Peripheral blood mononuclear cell (primary cell): ENCODE measurements around a stretch of chr17.

- PRO-cap, 8 experiments, result no peak in any of the 8 experiments
Observed at GRCh38 chr17:199415-199646, 17.9 kb upstream of the DOC2B start.

- PRO-cap, 8 experiments, result no peak in any of the 8 experiments
Observed at GRCh38 chr17:247704-248365, 66.4 kb upstream of the DOC2B start.

GRCh38 chr17:259655-260097 lies 78.2 kb upstream of the DOC2B start:
- PRO-cap, 8 experiments, result no peak in any of the 8 experiments

GRCh38 chr17:350554-351721 lies 1.7 kb downstream of the RPH3AL start:
- PRO-cap, 8 experiments, result no peak in any of the 8 experiments

- PRO-cap, 8 experiments, result no peak in any of the 8 experiments
Observed at GRCh38 chr17:545115-545801, 135.1 kb downstream of the C17orf97 start.

DNA sequence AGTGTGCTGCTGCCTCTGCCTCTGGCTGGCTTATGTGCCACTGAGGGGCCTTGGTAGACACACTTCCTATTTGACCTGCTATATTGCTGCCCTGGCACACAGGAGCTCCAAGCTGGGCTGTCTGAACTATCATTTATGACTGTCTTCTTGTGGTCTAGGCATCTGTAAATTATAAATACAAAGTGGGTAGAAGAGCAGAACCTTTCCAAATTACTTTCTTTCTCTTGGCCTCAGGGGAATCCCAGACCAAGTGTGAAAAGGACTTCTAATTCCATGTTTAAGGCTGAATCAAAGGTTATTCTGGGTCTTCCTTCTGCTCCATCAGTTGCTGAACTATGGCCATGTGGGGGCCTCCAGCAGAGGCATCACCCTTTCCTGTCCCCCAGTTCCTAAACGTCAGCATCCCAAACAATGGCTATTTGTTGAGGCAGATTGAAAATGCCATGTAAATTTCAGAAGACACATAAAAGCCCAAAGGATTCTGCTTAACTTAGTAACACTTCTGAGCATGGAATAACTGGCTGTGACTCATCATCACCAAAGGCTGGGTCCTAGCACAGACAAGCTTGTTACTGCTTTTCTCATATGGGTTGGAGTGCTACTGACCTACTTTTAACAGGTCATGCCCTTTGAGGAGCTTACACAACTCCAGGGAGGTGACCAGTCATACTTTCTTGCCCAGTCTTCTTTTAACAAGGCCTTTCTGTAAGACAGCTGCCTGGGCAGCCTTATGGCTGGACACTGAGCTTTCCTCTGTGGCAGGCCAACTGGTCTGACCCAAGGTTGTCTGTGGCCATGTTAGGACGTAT lies 149.6 kb downstream of the C17orf97 start:
- PRO-cap, 8 experiments, result peak in 2 of 8 experiments; most common plus-strand start position 708 of the sequence (in 2)

GRCh38 chr17:560350-560653 lies 150.2 kb downstream of the C17orf97 start:
- PRO-cap, 8 experiments, result no peak in any of the 8 experiments

GRCh38 chr17:596122-596758 lies 118.4 kb downstream of the VPS53 start:
- PRO-cap, 8 experiments, result no peak in any of the 8 experiments

GRCh38 chr17:601692-602375 lies 112.8 kb downstream of the VPS53 start:
- PRO-cap, 8 experiments, result no peak in any of the 8 experiments

GRCh38 chr17:740057-740867 lies 7.9 kb downstream of the TLCD3A start:
- PRO-cap, 8 experiments, result peak in 6 of 8 experiments; most common plus-strand start chr17:740309 (in 4); most common minus-strand start chr17:740220 (in 3)

GRCh38 chr17:800180-801086 lies 18.3 kb downstream of the MRM3 start:
- PRO-cap, 8 experiments, result no peak in any of the 8 experiments

- PRO-cap, 8 experiments, result no peak in any of the 8 experiments
Observed at GRCh38 chr17:879473-880073, 97.4 kb downstream of the MRM3 start.

GRCh38 chr17:1010629-1011069 lies 13.7 kb downstream of the TIMM22 start:
- PRO-cap, 8 experiments, result no peak in any of the 8 experiments

- PRO-cap, 8 experiments, result no peak in any of the 8 experiments
Observed at GRCh38 chr17:1053121-1054280, 56.6 kb downstream of the TIMM22 start.

DNA sequence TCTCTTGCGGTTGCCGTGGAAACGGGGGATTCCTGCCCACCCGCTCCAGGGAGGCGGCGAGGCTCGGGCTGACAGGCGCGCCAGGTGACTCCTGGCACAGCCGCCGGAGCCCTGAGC lies 71.3 kb downstream of the ABR start:
- PRO-cap, 8 experiments, result peak in 1 of 8 experiments; most common plus-strand start position 48 of the sequence (in 1)

DNA sequence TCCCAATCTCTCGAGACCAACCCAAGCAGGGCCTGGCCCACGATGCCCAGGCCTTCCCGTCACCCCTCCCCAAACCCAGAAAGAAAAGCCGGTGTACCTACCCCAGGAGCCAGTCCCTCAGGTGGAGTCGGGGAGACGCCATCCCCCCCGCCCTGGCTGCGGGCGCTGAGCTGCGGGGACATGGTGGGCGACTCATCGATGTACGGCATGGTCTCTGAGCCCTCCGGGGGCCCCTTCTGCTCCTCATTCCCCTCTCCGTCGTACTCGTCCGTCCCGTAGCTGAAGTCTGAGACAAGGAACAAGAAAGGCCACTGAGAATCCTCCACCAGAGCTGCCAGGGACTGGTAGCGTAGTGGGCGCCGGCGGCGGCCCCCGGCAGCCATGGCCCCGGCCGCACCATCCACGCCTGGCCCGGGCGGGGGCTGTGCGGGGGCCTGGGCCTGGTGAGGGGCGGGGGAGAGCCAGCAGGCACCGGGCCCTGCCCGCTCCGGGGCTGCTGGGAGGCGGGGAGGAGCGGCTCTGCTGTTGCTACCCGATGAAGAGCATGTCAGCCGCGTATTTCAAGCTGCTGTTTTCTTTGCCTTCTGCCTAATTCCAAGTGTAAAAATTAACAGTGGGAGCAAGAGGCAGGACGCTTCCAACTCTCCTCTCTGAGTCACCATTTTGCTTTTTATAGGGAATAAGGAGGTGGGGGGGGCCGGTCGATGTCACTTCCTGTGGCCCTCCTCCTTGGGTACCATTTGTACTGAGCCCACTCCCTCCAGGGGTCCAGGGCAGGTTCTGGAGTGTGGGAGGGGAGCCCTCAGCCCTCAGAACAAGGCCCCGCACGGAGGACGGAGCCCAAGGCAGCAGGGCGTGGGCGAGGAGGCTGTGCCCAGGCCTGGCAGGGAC lies 54.5 kb downstream of the ABR start:
- PRO-cap, 8 experiments, result peak in 1 of 8 experiments; most common minus-strand start position 257 of the sequence (in 1)

DNA sequence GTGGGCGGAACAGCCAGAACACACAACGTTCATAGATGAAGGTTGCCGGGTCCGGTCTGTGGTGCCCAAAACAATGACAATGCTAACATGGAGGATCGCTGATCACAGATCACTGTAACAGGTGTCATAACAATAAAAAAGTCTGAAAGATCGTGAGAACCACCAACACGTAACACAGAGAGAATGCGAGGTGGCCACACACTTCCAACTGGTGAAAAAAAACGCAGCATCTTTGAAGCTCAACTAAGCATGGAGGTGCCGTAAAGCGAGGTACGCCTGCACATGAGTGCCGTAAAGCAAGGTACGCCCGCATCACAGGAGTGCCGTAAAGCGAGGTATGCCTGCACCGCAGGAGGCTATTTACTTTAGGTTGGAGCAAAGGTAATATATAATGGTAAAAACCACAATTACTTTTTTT lies 42.3 kb downstream of the ABR start:
- PRO-cap, 8 experiments, result no peak in any of the 8 experiments

- PRO-cap, 8 experiments, result no peak in any of the 8 experiments
Observed at GRCh38 chr17:1147531-1147998, 32.2 kb downstream of the ABR start.

DNA sequence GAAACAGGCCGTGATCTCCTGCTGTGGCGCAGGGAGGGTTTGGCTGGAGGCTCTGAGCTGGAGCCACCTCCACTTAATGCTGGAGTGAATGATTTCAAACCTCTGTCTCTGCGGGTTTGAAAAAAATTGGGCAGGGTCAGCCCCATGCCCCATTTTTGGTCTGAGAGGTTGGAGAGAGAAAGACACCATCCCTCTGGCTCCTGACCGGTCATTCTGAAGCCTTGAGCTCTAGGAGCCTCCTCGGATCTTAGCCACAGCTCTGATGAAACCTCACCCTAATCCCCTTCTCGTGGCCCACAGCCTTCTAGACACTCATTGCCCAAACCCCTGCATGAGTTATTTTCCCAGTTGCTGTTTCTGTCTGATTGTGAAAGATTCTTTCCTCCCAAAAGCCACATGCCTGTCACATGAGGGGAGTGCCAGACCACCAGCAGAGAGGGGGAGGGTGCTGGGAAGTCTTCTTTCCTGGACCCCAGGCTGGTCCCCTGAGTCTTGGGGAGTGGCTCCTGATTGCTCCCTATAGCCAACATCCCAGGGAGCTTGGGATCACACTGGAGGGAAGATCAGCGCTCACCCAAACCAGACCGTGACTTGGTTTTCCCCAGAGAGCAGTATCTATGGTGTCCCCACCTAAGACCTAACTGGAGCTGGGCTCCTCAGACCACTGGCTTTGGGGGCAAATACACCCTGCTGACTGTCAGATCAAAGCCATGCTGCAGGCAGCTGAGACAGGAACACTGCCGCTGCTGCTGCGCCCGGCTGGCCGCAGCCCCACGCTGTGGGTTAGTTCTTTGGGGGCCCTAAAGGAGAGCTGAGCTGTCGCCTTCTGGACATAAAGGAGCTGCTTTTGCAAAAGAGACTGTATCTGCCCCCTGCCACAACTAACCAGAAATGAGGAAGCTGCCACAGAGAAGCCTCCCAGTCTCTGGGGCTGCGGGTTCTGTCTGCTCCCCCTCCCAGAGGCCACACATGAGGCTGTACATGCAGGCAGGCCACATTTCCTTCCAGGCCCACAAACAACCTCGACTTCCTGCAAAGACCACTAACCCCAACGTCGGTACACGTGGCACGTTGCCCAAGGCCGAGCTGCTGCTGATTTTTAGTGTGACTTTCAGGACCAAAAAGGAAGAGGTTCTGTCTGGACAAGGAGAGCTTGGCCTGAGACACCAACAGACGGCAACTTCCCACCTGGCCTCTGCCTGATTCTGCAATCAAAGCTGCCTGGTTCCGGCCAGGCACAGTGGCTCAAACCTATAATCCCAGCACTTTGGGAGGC lies 17.9 kb upstream of the ABR start:
- PRO-cap, 8 experiments, result peak in 8 of 8 experiments; most common plus-strand start position 1,120 of the sequence (in 3); most common minus-strand start position 883 of the sequence (in 7)

DNA sequence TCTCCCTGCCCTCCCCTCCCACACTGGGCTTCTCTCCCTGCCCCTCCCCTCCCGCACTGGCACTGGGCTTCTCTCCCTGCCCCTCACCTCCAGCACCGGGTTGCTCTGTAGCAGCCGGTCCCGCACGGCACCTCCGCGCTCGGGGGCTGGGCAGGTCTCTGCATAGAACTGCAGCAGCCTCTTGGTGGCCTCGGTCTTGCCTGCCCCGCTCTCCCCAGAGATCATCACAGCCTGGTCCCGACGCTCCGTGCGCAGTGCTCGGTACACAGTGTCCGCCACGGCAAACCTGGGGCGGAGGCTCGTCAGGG lies 9.8 kb downstream of the MYO1C start:
- PRO-cap, 8 experiments, result no peak in any of the 8 experiments